ENCODE measurements around the genes CDC42, EPHA8 and EPHB2.

DNA sequence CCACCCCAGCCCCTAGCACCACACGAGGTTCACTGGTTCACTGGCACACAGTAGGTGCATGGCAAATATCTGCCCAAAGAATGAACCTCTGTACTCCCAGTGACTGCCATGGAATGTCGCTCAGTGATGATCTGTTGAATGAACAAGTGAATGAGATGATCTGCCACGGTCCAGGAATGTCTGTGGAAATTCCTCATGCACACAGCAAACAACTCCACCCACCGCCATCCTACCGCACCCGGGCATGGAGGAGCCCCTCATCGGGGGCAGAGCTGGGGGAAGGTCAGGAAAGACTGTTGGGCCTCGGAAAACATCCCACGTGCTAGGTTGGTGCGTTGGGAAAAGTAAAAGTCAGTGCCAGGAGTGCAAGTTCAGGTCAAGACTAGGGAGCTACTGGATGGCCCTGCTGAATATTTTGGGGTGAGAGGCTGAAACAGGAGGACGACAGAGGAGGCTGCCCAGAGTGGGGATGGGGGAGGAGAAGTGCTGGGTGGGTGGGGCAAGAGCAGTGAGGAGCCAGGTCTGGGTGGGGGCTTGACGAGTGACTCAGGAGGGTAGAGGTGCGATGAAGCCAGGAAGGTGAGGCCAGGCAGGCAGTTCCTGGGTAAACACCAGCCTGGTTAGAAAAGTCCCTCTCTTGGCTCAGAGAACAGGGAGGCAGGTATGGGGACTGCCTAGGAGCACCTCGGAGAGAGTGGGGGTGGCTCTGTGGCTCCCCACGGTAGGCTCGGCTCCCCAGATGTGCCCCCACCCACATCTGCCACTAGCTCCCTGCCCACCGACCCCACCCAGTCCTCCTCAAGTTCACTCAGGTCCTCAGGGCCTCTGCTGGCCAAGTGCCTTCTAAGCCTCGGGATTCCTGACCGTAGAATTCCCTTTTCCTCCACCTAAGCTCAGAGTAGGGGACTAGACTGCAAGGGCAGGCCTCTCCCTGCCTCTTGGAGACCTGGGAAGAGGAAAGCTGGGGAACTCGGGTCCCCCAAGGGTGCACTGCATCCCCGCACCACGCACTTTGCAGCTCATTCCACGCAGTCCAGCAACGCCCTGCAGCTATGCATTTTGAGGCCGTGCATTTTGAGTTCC, 1.3 kb downstream of the HSPG2 start:
- RRBS, result no CpG with 5 or more reads among the region's 25 CpGs
CAGE:
- cytosol, long polyA plus RNA, result no peak
- long polyA plus RNA, result no peak
- nucleus, long polyA plus RNA, result no peak

DNA sequence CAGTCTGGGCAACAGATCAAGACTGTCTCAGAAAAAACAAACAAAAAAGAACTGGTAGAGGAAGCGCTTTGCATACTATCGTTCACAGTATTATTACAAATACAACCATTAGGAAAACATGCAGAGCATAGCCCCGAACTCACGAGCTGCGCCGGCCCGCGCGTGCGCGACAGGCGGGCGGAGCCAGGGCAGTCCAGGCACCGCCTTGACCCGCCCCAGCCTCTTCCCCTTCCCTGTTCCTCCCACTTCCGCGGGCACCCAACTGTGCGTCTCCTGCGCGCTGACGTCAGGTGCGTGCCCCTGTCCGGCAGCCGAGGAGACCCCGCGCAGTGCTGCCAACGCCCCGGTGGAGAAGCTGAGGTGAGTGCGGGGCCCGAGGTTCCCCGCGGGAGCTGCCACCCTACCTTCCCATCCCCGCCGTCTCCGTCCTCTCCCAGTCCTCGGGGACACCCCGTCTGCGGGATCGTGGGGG, at the start of gene CDC42:
Gene CDC42, plus strand, starts transcription at position 327 of the 472 bp plus-strand sequence.
- RRBS, result 1% methylated on average over 6 of the region's 39 CpGs
CAGE:
- cytosol, long polyA plus RNA, result start-site peak on the plus strand centred at position 324 of the sequence, 56 bp wide, 2,691 and 5,275 reads in 2 replicates
- long polyA plus RNA, result start-site peak on the plus strand centred at position 317 of the sequence, 59 bp wide, 4,125 and 4,910 reads in 2 replicates
- nucleus, long polyA plus RNA, result start-site peak on the plus strand centred at position 319 of the sequence, 62 bp wide, 1,151 and 4,073 reads in 2 replicates

- RRBS, result no CpG with 5 or more reads among the region's 2 CpGs
CAGE:
- cytosol, long polyA plus RNA, result no peak
- long polyA plus RNA, result no peak
- nucleus, long polyA plus RNA, result no peak
Measured at GRCh38 chr1:22105561-22105981, 37.3 kb downstream of the WNT4 start.

DNA sequence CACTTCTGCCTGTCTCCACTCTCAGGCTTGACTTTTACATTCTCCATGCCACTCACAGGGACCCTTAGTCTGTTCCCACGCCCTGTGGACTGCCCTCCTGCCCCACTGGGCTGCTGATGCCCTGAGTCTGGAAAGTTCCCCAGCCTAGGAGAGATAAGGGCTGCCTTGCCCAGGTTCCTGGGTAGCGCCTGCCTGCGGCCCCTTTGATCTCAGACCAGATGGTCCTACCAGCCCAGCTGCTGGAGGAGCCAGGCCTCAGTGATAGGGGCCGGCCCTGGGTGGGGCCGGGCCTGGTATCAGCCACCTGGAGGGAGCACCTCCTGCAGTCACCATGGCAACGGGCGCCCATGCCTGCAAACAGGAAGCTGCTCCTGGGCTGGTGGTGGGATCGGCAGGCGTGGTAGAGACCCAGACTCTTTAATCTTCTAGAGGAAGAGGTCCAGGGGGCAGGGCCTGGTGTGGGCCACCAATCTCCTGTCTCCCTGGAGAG, 119.6 kb upstream of the WNT4 start:
- RRBS, result no CpG with 5 or more reads among the region's 9 CpGs
CAGE:
- cytosol, long polyA plus RNA, result no peak
- long polyA plus RNA, result no peak
- nucleus, long polyA plus RNA, result no peak

DNA sequence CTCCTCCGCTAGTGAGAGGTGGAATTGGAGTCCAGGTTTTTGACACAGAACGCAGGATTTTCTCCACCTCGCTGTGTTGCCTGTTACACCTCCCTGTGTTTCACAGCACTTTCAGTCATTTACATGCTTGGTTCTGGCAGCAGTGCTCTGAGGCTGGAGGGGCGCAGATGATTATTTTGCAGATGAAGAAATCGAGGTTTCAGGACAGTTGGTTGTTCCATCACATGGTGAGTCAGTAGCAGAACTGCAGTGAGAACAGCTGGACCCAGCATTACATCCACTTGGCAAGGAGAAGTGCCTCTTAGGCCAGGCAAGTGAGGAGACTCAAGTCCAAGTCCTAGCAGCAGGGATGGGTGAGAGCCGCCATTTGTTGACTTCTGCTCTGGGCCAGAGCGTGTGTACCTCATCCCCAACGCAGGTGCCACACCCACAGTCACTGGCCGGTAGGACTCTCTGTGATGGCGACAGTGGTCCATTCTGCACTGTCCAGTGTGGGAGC, 26.8 kb upstream of the EPHA8 start:
- RRBS, result no CpG with 5 or more reads among the region's 10 CpGs
CAGE:
- cytosol, long polyA plus RNA, result no peak
- long polyA plus RNA, result no peak
- nucleus, long polyA plus RNA, result no peak

DNA sequence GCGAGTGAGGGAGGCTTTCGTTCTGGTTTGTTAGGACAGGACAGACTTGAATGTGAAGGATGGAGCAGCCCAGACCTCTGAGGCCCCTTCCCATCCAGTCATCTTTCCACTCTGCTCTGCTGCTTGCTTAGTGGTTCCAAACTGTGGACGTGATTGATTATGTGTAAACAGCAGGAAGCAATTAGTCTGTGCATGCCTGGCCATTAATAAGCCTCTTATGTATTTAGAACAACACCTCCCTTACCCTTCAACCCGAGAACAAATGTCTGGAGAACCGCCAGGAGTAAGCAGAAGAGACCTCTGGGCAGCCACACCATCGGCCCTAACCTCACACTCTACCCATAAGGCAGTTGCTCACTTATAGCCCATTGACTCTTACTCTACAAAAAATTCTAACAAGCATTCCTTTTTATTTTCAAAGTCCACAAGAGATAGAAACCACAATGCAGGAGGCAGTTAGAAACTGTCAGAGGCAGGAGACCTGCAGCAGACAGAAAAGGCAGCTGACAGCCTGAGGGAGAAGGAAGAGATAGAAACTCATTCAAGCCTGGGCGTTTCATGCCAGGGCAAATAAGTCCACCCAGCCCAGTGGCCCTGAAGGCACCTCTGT, 5.9 kb upstream of the EPHA8 start:
- RRBS, result no CpG with 5 or more reads among the region's 7 CpGs
CAGE:
- cytosol, long polyA plus RNA, result no peak
- long polyA plus RNA, result no peak
- nucleus, long polyA plus RNA, result no peak

GRCh38 chr1:22563202-22563663, at the start of gene EPHA8:
Gene EPHA8, plus strand, starts transcription at chr1:22563489.
- RRBS, result 6% methylated on average over 59 of the region's 75 CpGs
CAGE:
- cytosol, long polyA plus RNA, result no peak
- long polyA plus RNA, result no peak
- nucleus, long polyA plus RNA, result no peak

GRCh38 chr1:22567368-22567813, 4.1 kb downstream of the EPHA8 start:
- RRBS, result no CpG with 5 or more reads among the region's 12 CpGs
CAGE:
- cytosol, long polyA plus RNA, result no peak
- long polyA plus RNA, result no peak
- nucleus, long polyA plus RNA, result no peak

DNA sequence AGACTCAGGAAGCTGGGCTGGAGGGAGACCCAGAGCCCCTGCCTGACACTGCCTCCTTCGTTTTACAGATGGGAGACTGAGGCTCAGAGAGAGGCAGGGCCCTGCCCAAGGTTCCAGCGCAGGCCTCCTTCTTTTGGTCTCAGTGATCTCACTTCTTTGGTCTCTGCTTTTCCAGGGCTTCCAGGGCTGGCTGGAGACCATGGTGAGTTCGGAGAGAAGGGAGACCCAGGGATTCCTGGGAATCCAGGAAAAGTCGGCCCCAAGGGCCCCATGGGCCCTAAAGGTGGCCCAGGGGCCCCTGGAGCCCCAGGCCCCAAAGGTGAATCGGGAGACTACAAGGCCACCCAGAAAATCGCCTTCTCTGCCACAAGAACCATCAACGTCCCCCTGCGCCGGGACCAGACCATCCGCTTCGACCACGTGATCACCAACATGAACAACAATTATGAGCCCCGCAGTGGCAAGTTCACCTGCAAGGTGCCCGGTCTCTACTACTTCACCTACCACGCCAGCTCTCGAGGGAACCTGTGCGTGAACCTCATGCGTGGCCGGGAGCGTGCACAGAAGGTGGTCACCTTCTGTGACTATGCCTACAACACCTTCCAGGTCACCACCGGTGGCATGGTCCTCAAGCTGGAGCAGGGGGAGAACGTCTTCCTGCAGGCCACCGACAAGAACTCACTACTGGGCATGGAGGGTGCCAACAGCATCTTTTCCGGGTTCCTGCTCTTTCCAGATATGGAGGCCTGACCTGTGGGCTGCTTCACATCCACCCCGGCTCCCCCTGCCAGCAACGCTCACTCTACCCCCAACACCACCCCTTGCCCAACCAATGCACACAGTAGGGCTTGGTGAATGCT, 7.8 kb downstream of the C1QB start:
- RRBS, result 79% methylated on average over 15 of the region's 26 CpGs
CAGE:
- cytosol, long polyA plus RNA, result no peak
- long polyA plus RNA, result no peak
- nucleus, long polyA plus RNA, result no peak

DNA sequence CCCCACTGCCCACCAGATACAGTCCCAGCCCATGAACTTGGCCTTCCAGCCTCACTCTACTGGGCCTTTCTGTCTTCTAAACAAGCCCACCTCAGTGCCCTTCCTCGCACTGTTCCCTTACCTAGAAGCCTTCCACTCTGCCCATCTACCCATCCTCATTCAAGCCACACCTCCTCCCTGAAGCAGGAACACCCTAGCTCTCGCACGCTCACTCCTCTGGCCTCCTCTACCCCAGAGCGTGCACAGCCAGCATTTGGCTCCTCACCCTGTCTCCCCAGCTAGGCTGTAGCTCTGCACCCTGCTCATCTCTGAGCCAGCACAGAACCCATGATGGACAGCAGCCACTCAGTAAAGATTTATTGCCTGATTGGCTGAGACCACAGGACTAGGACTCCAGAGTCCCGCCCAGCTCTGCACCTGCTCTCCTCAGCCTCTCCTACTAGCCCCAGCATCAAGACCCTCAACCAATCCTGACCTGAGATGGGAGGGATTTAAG, 9.1 kb downstream of the C1QB start:
- RRBS, result no CpG with 5 or more reads among the region's 5 CpGs
CAGE:
- cytosol, long polyA plus RNA, result no peak
- long polyA plus RNA, result no peak
- nucleus, long polyA plus RNA, result no peak

DNA sequence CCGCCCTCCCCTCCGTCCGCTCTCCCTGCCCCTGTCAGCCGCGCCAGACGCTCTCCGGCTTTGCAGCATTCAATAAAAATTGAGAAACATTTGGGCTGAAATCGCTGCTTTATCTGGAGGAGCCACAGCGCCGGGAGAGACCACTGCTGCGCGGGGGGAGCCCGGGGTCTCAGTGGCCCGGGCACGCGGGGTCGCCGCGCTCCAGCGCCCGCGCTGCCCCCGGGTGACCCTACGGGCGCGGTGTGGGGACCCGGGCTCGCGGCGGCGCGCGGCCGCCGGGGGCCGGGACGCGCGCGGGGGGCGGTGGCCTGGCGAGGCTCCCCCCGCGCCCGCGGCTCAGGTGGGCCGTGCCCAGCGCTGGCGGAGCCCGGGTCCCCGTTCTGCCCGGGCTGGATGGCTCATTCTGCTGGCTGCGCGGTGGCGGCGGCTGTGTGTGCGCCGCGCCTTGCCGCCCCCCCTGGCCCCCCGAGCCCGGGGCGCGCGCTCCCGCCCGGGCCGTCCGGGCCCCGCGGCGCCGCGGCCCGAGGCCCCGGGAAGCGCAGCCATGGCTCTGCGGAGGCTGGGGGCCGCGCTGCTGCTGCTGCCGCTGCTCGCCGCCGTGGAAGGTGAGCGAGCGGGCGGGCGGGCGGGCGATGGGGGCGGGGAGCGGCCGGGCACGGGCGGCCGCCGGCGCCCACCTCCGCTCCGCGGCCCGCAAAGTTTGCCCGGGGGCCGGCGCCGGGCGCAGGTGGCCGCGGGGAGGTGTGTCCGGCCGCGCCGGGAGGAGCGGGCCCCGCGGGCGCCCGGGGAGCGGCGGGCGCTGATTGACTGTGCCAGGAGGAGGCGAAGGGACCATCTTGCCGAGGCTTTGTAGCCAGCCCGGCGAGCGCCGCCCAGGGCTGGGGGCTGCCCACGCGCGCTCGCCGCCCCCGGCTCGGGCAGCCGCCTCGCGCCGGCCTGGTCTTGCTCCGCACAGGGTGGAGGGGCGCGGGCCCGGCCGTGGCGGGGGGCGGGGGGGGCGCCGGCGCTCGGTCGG, at the start of gene EPHB2:
Gene EPHB2, plus strand, starts transcription at position 401 of the 1,015 bp plus-strand sequence.
- RRBS, result 1% methylated on average over 68 of the region's 150 CpGs
CAGE:
- cytosol, long polyA plus RNA, result no peak
- long polyA plus RNA, result no peak
- nucleus, long polyA plus RNA, result no peak

GRCh38 chr1:22916332-22916829, 56.3 kb downstream of the LACTBL1 start:
- RRBS, result no CpG with 5 or more reads among the region's 13 CpGs
CAGE:
- cytosol, long polyA plus RNA, result no peak
- long polyA plus RNA, result no peak
- nucleus, long polyA plus RNA, result no peak

GRCh38 chr1:23368622-23369316, 867 bp downstream of the ZNF436 start:
- RRBS, result no CpG with 5 or more reads among the region's 58 CpGs
CAGE:
- cytosol, long polyA plus RNA, result start-site peak on the plus strand at chr1:23368951-23368989, 19 and 15 reads in 2 replicates; start-site peak on the plus strand at chr1:23369195-23369228, 123 and 68 reads in 2 replicates
- long polyA plus RNA, result no peak
- nucleus, long polyA plus RNA, result no peak

GRCh38 chr1:23394556-23395159, 25.0 kb upstream of the ZNF436 start:
- RRBS, result 7% methylated on average over 3 of the region's 8 CpGs
CAGE:
- cytosol, long polyA plus RNA, result no peak
- long polyA plus RNA, result no peak
- nucleus, long polyA plus RNA, result no peak

GRCh38 chr1:23407099-23407814, 17.3 kb downstream of the TCEA3 start:
- RRBS, result no CpG with 5 or more reads among the region's 7 CpGs
CAGE:
- cytosol, long polyA plus RNA, result no peak
- long polyA plus RNA, result no peak
- nucleus, long polyA plus RNA, result no peak

GRCh38 chr1:23451891-23452519, 27.5 kb upstream of the TCEA3 start:
- RRBS, result no CpG with 5 or more reads among the region's 6 CpGs
CAGE:
- cytosol, long polyA plus RNA, result no peak
- long polyA plus RNA, result no peak
- nucleus, long polyA plus RNA, result no peak

- RRBS, result no CpG with 5 or more reads among the region's 5 CpGs
CAGE:
- cytosol, long polyA plus RNA, result no peak
- long polyA plus RNA, result no peak
- nucleus, long polyA plus RNA, result no peak
Measured at GRCh38 chr1:23559731-23559938, 334 bp upstream of the ID3 start.

DNA sequence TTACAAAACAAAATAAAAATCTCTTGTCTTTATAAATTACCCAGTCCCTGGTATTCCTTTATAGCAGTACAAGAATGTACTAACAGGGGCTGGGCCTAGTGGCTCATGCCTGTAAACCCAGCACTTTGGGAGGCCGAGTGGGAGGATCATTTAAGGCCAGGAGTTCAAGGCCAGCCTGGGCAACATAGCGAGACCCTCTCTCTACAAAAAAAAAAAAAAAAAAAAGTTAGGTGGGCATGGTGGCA, 36.5 kb upstream of the ID3 start:
- RRBS, result no CpG with 5 or more reads among the region's 2 CpGs
CAGE:
- cytosol, long polyA plus RNA, result no peak
- long polyA plus RNA, result no peak
- nucleus, long polyA plus RNA, result no peak

GRCh38 chr1:23692358-23693303, 1.0 kb downstream of the RPL11 start:
- RRBS, result no CpG with 5 or more reads among the region's 19 CpGs
CAGE:
- cytosol, long polyA plus RNA, result start-site peak on the plus strand at chr1:23692608-23692756, 1,933 and 4,815 reads in 2 replicates
- long polyA plus RNA, result start-site peak on the plus strand at chr1:23692608-23692754, 4,296 and 3,130 reads in 2 replicates
- nucleus, long polyA plus RNA, result start-site peak on the plus strand at chr1:23692608-23692742, 222 and 1,229 reads in 2 replicates

DNA sequence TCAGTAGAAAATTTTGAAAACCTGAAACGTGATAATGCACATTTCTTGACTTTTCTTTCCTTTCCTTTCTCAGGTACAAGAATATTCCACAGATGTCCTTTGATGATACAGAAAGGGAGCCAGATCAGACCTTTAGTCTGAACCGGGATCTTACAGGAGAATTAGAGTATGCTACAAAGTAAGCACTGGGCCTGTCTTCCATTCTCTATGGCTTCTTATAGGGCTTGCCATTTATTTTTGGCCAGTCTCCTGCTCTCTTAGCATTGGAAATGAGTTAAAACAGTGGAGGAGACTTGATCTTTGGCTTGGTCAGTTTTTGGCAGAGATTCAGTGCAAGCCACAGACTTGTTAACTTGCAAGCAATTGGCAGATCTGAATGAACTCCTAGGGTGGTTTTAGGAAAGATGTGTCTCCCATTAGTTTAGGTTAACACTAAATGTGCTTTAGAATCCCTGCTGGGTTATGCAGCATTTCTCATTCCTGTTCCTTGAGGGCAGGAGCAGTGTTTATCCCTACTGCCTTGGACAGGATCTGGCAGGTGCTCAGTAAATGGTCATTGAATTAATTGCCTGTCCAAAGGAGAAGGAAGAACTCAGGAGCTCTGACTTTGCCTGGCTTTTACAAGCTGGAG, 5.2 kb upstream of the LYPLA2 start:
- RRBS, result no CpG with 5 or more reads among the region's 2 CpGs
CAGE:
- cytosol, long polyA plus RNA, result no peak
- long polyA plus RNA, result no peak
- nucleus, long polyA plus RNA, result no peak

All from SK-N-SH (cell line).